Lower leg skin (tissue), 2 donors: Measurements from ENCODE around the genes B9D2 and ERFL.

DNA sequence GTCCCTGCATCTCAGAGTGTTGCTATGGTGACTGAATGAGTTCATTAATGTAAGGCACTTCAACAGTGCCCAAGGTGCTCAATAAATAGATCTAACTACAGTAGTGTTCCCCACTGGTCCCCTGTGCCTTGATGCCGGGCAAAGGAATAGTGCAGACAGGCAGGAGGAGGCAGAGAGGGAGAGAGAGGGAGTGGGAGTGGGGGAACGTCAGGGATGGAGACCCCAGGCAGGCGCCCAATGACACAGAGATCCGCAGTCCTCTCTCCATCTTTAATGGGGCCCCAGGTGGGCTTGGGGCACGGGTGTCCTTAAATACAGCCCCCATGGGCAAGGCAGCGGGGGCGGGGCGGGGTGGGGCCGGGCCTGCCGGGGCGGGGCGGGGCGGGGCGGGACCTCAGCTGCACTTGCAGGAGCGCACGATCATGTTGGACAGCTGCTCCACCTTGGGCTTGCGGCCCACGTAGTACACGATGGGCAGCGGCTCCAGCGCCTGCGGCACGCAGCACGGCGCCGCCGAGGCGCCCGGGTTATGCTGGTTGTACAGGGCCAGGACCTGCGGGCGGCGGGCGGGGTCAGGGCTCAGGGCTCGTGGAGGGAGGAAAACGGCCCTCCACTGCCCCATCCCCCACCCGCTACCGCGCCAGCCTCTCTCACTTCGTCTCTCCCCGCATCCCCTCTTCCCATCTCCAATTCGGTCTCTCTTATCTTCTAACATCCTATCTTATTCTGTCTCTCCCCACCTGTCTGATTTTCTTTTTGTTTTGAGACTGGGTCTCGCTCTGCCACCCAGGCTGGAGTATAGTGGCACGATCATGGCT lies 20.9 kb downstream of the CCDC97 start:
- PRO-cap: no peak
- RAMPAGE, long total RNA, 2 experiments: no peak in any of the 2 experiments

DNA sequence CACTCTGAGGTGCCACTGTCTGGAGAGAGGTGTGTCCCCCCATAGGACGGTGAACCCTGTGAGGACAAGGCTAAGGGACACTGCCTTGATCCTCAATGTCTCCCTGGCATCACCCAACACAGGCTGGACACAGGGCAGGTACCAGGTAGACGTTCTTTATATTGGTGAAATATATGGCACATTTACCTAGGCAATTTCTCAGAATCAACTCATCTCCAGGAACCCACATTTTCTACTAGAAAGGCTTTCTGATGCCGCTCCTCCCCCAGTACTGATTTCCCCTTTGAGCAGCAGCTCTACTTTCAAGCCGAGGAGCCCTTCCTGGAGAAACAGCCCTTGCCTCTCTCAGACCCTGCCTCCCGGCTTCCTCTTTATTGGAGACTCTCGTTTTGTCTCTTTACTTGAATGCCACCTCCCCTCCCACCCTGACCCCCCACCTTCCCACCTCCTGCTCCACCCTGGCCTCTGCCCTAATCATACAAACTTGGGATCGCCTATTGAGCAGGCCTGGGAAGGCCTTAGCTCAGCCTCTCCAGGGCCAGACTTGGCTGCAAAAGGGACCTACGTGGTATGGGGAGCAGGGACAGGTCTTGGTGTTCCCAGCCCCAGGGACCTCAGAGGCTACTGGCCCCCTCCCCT lies 3.6 kb upstream of the TGFB1 start:
- PRO-cap: no peak
- RAMPAGE, long total RNA, 2 experiments: no peak in any of the 2 experiments

- PRO-cap: no peak
- RAMPAGE, long total RNA, 2 experiments: no peak in any of the 2 experiments
Observed at GRCh38 chr19:41362313-41362790, 1.6 kb downstream of the B9D2 start.

DNA sequence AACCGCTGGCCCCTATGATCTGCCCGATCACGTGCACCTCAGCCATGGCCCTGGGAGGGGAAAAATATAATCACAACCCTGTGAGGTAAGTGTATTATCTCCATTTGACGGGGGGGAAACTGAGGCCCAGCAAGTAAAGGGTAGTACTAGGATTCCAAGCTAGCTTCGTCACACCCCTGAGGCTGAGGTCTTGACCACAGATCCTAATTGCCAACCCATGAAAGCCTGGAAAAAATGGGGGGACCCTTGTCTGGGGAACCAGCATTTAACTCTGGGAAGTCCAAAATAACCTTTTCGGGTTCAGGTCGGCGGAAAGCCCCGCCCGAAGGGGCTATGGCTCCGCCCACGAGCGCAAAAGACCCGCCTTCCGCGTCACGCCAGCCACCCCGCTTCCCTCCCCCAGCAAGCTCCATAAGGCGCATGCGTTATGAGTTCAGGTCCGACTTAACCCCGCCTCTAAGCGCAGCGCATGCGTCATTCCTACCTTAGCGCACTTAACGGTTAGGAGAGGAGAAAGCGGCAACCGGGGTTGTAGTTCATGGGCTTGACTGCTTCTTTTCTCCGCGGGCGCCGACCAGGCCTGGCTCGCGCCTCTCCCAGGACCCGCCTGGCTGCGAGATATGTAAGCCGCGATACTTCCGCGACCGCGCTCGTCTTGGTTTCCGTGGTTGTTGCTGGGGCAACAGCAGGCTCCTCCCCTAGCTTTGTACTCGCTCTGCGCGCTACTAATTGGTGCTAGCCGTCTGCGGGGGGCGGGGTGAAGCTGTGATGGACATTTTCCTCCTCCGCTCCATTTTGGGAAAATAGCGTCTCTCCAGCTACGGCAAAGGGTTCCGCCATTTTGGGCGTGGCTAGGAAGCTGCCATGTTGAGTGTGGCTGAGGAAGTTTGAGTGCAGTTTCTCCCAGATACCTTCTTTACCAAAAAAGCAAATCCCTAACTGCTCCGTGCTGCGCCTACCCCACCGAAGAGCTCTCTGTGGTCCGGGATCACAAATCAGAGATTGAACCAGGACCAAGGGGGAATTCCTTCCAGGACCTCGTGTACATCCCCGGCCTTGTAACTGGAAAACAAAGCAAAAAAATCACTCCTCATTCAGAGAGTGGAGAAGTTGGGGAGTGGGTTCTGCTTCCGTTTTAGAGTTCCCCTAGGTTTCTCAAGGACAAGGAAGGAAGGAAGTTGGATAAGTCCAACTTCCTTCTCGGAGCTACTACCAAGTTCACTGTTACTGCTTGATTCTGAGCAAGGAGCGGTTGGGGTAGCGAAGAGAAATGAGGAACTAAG lies at the start of gene B9D2:
TSS of gene B9D2 (minus strand) at position 676 of the 1,283 bp plus-strand sequence.
- PRO-cap: bidirectional peak, plus-strand start at position 497 of the sequence, minus-strand start at position 404 of the sequence; bidirectional peak, plus-strand start at position 870 of the sequence, minus-strand start at position 673 of the sequence
- RAMPAGE, long total RNA, 2 experiments: start-site peak on the plus strand in 2 of 2 experiments, centred at positions 485 to 506 of the sequence, 11 to 23 reads per replicate; start-site peak on the minus strand in 1 of 2 experiments, centred at position 679 of the sequence, 7 reads per replicate

GRCh38 chr19:41467517-41468054 lies 24.6 kb downstream of the ERICH4 start:
- PRO-cap: no peak
- RAMPAGE, long total RNA, 2 experiments: no peak in any of the 2 experiments

GRCh38 chr19:41744543-41744909 lies 10.8 kb upstream of the CEACAM6 start:
- PRO-cap: no peak
- RAMPAGE, long total RNA, 2 experiments: no peak in any of the 2 experiments

GRCh38 chr19:41785575-41785986 lies 10.8 kb upstream of the CEACAM3 start:
- PRO-cap: no peak
- RAMPAGE, long total RNA, 2 experiments: no peak in any of the 2 experiments

DNA sequence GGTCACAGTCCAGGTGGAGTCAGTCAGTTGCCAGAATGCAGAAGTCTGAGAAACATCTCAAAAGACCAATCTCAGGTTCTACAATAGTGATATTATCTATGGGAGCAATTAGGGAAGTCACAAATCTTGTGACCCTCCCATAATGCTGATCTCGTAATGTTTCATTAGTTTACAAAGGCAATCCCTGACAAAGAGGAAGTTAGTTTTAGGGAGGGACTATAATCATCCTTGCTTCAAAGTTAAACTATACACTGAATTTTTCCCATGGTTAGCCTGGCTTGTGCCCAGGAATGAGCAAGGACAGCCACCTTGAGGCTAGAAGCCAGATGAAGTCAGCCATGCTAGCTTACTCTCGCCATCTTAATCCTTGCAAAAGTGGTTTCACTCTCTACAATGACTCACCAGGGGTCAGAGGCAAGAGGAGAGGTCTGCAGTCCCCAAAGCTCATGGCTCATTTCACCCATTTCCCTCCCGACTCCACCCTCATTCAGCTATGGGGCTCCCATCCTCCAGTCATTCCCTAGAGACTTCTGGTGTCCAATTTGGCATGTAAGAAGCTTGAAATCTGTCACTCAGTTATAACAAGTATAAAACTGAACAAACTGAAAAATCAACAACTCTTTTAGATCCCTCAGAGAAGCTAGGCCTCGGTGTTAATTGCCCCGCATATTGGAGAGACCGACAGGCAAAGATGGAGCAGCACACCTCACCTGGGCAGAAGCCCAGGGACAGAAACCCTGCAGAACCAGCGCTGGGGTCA lies 5.5 kb downstream of the CEACAM3 start:
- PRO-cap: no peak
- RAMPAGE, long total RNA, 2 experiments: no peak in any of the 2 experiments

DNA sequence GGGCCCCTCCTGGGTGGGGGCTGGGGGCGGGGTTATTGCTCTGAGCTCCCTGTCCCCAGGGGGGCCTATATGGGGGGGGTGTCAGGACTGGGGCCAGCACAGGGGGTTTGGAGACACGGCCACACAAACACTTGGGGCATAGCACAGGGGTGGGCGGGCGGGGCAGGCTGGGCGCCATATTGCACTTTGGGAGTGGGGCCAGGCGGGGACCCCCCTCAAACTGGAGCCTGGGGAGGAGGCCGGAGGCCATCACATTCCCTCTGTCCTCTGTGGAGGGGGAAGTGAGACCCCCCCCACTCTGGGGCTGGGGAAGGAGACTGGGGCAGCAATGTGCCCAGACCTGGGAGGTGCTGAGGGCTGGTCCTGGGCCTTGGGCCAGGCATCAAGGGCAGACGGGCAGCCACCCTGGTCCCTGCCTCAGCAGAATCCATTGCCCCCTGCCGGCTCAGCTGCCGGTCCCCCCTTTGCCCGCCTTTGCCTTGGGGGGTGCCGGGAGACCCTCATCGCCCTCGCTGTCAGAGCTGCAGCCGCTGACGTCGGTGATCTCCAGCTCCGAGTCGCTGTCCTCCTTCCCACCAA lies 20.4 kb downstream of the ERFL start:
- PRO-cap: no peak
- RAMPAGE, long total RNA, 2 experiments: no peak in any of the 2 experiments

DNA sequence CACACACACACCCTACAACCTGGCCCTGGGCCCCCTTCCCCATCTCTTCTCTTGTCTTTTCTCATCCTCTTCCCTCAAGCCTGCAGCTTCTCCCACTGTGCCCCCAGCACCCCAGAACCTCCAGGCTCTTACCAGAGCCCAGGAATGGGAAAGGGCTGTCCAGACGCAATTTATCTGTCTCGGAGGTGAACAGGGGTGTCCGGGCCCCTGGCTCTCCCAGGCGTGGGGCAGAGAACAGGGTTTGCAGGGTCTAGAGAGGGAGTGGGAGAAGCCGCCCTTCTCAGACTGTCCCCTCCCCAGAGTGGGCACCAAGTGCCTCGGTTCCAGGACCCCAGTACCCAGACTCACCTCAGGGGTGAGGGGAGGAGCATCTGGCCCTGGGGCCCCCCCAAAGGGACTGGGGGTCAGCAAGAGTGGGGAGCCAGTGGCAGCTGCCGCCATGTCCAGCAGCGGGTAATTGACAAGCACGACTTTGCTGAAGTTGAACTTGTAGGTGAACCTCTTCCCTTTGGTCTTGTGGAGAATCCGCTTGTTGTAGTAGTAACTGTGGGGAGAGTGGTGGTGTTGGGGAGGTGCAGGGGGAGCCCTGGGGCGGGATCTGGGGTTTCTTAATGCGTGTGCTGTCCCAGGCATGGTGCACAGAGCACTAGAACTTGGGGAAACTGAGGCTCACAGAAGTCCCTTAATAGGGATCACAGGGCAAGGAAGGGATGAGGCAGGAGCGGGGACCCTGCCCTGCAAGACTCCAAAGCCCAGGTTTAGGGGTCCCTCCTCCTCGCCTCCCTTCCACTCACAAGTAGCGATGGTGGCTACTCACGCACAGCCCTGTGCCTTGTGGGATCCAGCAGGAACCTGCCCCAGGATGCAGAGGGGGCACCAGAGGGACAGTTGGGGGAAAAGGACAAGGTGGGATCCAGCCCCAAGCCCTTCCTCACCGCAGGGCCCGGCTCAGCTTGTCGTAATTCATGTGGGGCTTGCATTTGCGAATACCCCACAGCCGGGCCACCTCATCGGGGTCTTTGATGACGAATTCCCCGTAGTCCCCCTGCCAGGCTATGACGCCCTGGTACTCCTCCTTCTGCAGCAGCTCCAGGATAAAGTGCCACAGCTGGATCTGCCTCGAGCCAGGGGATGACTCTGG lies 19.0 kb downstream of the ERFL start:
- PRO-cap: no peak
- RAMPAGE, long total RNA, 2 experiments: no peak in any of the 2 experiments

GRCh38 chr19:41927699-41928689 lies at the start of gene ERFL:
TSS of gene ERFL (minus strand) at chr19:41928449.
- PRO-cap: no peak
- RAMPAGE, long total RNA, 2 experiments: no peak in any of the 2 experiments

GRCh38 chr19:41997251-41998225 lies 3.5 kb upstream of the ATP1A3 start:
- PRO-cap: no peak
- RAMPAGE, long total RNA, 2 experiments: no peak in any of the 2 experiments

DNA sequence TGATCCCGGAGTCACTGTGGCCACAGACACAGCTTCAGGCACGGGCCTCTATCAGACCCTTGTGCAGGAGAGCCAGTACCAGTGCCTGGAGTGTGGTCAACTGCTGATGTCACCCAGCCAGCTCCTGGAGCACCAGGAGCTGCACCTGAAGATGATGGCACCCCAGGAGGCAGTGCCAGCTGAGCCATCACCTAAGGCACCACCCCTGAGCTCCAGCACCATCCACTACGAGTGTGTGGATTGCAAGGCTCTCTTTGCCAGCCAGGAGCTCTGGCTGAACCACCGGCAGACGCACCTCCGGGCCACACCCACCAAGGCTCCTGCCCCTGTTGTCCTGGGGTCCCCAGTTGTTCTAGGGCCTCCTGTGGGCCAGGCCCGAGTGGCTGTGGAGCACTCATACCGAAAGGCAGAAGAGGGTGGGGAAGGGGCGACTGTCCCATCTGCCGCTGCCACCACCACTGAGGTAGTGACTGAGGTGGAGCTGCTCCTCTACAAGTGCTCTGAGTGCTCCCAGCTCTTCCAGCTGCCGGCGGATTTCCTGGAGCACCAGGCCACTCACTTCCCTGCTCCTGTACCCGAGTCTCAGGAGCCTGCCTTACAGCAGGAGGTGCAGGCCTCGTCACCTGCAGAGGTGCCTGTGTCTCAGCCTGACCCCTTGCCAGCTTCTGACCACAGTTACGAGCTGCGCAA lies 2.9 kb downstream of the ZNF574 start:
- PRO-cap: no peak
- RAMPAGE, long total RNA, 2 experiments: no peak in any of the 2 experiments

DNA sequence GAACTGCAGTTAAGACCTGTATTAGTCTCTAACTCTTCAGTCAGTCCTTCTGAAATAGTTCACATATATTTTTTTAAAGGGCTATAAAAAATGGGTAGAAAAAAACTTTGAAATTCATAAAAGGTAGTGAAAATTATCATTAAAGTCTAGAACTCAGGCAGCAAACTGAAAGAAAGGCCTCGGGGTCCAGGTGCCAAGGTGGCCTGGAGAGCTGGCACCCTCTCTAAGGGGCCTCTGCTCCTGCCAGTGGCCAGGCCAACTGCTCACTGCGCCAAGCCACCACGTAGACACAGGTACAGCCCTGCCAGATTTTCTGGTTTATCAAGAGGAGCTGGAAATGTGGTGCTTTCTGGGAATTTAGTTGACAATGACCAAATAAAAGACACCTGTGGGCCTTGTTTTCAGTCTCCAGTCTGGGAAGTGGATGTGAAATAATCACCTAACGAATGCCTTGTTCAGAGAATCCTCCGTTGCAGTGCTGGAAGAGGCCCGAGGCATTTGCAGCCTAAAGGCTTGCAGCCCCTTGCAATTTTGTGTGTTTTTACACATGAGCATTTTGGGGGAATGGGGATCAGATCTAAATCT lies 22.8 kb downstream of the ZNF574 start:
- PRO-cap: no peak
- RAMPAGE, long total RNA, 2 experiments: no peak in any of the 2 experiments

DNA sequence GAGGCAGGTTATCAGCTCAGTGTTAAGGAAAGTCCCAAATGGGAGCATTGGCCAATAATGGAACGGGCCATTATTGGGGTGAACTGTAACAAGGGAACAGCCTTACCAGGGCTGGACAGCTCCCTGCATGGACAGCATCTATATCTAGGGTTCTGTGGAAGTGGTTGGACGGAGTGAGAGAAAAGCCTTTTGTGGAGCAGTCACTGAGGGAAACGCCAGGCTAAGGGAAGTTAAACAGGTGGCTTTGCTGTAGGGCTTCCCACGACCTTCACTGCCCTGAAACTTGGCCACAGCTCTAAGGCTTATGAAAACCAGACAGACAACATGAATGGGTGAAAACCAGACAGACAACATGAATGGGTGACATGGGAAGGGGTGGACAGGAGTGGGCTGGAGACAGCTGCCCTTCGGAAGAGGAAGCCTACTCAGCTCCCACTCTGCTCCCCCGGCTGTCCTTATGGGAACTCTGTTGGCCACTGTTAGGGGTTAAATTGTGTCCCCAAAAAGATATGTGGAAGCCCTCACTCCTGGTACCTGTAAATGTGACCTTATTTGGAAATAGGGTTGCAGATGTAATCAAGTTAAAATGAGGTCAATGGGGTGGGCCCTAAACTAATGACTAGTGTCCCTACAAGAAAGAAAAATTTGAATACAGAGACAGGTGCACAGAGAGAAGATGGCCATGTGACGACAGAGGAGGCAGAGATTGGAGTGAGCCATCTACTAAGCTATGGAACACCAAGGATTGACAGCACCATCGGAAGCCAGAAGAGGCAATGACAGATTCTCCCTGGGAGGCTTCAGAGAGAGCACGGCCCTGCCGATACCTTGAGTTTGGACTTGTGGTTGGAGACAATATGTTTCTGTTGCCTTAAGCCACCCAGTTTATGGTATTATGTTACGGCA lies 16.7 kb downstream of the POU2F2 start:
- PRO-cap: no peak
- RAMPAGE, long total RNA, 2 experiments: no peak in any of the 2 experiments

GRCh38 chr19:42132973-42133480 lies 781 bp upstream of the POU2F2 start:
- PRO-cap: no peak
- RAMPAGE, long total RNA, 2 experiments: no peak in any of the 2 experiments

DNA sequence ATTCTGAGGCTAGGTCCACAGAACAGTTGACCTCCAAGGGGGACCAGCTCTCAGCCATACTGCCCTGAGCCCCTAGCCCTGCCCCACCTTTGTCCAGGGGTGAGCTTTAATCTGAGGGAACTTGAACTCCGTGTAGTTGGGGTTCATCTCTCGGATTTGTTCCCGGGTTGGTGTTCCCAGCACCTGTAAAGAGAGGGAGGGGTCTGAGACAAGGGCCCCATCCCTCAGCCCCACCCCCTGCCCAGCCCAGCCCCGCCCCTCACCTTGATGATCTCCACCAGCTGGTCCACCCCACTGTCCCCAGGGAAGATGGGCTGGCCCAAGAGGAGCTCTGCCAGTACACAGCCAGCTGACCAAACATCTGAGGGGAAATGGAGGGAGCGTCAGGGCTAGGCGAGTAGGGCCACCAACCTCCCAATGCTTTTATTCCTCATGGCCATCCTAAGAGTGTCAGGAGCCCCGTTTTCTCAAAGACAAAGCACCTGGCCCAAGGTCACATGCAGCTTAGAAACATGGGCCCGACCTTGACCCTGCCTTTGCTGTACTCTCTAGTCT lies 9.3 kb downstream of the GSK3A start:
- PRO-cap: no peak
- RAMPAGE, long total RNA, 2 experiments: no peak in any of the 2 experiments

DNA sequence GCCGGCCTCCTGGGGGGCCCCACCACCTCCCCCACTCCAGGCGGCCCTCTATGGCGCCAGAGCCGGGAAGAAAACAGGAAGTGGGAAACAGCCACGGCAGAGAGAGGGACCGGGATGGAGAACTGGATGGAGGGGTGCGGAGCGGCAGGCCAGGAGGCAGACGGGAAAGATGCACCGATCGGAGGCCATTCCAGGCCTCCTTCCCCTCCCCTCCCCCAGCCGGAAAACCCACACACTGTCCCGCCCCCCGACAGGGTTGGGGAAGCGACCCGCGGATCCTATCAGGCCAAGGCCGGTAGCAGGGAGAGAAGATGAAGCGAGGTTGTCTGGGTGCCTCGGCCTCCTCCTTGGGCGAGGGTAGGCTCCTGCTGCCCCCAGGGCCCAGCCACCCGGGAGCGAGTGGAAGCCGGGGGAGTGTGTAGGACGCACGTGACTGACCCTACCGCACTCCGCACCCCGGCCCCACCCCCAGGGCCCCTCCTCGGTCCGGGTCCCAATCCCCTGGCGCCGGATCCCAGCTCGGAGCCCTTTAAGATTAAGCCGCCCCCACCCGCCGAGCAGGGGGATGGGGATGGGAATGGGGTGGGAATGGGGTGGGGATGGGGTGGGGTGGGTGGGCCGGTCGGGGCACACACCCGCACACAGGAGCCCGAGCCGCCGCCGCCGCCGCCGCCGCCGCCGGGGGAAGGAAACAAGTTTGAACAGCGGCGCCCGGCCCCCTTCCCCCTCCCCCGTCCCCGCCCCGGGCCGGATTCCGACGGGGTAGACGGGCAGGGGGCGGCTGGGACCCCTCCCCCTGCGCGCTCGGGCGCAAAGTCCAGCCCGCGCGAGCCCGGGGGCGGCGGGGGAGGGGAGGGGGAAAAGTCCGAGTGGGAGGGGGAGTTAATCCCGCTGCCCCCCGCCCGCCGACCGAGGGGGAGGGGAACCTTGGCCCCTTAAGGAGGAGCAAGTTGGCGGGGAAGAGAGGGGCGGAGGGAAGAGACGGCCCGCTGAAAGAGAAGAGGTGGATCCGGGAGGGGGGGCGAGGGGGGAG lies 1.4 kb downstream of the ERF start:
- PRO-cap: unidirectional peak, plus-strand start at position 117 of the sequence; bidirectional peak, plus-strand start at position 284 of the sequence, minus-strand start at position 221 of the sequence; bidirectional peak, plus-strand start at position 496 of the sequence, minus-strand start at position 416 of the sequence; bidirectional peak, plus-strand start at position 638 of the sequence, minus-strand start at position 693 of the sequence; bidirectional peak, plus-strand start outside the sequence, minus-strand start at position 911 of the sequence
- RAMPAGE, long total RNA, 2 experiments: no peak in any of the 2 experiments

- PRO-cap: bidirectional peak, plus-strand start at chr19:42268554, minus-strand start at chr19:42268262
- RAMPAGE, long total RNA, 2 experiments: no peak in any of the 2 experiments
Observed at GRCh38 chr19:42267848-42268326, 1.2 kb upstream of the CIC start.

DNA sequence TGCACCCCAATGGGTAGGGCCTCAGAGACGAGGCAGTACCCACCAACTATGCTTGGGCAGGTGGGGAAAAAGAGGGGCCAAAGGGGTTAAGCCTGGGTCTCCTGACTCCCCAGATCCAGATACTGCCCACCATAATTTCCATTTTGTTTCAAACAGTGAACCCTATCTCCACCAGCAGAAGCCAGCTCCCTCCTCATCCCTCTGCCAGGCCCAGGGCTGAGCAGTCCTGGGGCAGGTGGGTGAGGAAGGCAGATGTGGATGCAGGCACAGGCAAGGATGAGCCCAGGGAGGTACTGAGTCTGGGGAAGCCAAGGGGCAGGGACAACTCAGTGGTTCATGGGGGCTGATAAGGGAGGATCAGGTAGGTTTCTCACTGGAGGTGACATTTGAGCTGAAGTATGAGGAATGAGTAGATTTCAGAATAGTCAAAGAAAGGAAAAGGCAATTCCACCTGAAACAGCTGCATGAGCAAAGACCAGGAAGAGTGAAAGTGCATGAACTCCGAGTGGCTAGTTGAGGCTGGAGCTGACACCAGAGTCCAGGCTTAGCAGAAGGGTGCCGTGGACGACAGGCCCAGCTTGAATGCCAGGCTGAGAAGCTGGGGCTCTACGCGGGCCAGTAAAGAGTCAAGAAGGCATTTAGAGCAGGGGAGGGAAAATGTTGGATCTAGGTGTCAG lies 10.2 kb downstream of the CIC start:
- PRO-cap: no peak
- RAMPAGE, long total RNA, 2 experiments: no peak in any of the 2 experiments